Fibroblast of the aortic adventitia (primary cell): ENCODE measurements around a stretch of chr9.

DNA sequence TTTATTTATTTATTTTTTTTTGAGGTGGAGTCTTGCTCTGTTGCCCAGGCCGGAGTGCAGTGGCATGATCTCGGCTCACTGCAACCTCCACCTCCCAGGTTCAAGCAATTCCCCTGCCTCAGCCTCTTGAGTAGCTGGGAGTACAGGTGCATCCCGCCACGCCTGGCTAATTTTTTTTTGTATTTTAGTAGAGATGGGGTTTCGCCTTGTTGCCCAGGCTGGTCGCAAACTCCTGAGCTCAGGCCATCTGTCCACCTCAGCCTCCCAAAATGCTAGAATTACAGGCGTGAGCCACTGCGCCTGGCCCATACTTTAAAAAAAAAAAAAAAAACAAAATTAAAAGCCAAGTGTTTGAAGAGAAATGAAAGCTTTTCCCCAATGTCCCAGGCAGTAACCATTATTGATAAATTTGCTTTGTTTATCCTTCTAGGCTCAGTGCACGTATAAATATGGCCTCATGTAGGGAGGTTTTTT lies 9.5 kb downstream of the PRRC2B start:
- CAGE, long polyA plus RNA = no peak

- CAGE, long polyA plus RNA = no peak
Measured at GRCh38 chr9:131423176-131424088, 29.5 kb downstream of the PRRC2B start.

GRCh38 chr9:131432378-131433118 lies 38.7 kb downstream of the PRRC2B start:
- CAGE, long polyA plus RNA = no peak

- CAGE, long polyA plus RNA = no peak
Measured at GRCh38 chr9:131433119-131433460, 39.2 kb downstream of the PRRC2B start.

GRCh38 chr9:131467448-131468346 lies 35.0 kb upstream of the POMT1 start:
- CAGE, long polyA plus RNA = no peak

- CAGE, long polyA plus RNA = no peak
Measured at GRCh38 chr9:131483221-131483860, 19.4 kb upstream of the POMT1 start.

GRCh38 chr9:131497109-131497645 lies 5.5 kb upstream of the POMT1 start:
- CAGE, long polyA plus RNA = no peak

DNA sequence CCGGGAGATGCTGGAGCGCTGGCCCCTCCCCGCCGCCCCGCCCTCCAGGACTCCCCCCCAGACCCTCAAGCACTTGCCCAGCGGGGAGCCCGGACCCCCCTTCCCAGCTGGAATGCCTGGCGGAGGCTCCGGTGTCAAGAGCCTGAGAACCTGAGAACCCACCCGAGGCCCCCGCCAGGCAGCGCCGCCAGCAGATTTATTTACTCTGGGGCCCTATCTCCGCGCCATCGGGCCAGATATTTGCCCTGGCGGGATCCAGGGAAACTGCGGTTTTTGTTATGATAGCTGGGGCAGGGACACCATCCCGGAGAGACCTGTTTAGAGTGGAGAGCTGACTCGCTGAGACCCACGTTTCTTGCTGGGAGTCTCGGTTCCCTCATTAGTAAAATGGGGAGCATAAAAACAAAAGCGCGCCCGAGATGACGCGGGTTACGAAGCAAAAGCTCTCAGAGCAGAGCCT lies 1.3 kb downstream of the PRRT1B start:
- CAGE, long polyA plus RNA = no peak

DNA sequence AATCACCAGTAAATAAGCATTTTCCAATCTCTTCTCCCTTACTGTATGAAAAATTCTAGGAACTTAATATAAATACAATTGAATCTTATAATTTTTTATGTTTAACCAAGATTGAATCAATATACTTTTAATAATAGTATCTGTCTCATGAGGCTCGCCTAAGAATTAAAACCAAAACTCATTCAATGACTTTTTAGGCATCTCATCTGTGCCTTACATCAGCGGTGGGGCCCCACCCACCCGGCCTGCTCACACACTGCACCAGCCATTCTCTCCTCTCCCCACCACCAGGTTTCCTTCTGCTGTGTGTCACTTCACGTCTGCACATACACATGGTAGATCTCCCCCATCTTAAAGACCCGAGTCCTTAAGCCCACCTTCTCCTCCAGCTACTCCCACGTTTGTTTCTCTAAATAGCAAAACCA lies 78.0 kb downstream of the RAPGEF1 start:
- CAGE, long polyA plus RNA = no peak

DNA sequence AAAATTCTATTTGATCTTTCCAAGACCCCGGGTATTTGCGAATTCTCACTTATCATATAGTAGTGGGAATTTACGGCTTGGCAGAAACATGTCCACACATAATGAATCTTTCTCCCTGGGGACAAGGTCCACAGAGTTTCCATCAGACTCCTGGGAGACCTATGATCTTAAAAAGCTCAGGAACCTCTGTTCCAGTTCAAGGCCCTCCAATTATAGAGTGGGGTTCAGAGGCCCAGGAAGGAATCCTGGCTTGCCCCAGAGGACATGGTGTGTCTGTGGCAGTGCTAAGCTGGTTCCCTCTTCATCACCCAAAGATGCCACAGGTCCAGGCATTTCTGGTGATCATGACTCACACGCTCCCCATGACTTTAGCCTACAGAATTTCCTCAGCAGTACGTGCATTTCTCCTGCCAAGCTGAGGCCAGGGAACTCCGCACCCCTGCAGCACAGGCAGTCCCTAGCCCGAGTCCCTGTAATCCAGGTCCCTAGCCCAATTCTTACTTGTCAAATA lies 12.6 kb downstream of the RAPGEF1 start:
- CAGE, long polyA plus RNA = no peak

DNA sequence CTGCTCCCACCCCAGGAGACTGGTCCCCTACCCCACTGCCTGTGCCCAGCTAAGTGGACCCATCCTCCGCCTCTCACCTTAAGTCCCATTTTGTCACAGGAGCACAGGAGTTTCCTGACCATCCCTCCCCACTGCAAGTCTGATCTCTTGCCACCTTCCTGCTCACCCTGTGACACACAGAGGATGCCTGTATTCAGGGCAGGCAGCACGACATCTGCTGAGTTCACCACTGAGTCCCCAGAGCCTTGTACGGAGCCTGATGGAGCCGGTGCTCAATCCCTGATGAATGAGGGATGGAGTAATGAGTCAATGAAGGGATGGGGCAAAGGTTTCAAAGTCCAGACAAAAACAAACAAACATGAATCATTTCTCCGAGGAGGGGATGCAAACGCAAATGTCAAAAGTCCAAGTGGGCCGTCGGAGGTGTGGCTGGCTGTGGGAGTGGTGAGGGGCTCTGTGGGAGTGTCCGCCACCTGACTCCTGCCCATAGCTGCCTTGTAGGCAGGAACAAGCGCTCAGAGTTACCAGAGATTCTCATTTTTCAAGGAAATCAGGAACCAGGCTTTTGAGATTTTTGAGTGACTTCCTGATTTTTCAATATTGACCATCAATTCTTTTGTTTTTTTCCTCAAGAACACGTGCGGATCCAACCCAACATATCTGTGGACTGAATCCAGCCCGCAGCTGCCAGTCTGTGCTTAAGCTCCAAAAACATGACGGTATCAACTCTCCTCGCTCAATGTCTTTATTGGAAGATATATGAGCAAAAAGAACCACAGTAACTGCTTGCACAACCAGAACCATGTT lies 4.4 kb downstream of the RAPGEF1 start:
- CAGE, long polyA plus RNA = no peak

DNA sequence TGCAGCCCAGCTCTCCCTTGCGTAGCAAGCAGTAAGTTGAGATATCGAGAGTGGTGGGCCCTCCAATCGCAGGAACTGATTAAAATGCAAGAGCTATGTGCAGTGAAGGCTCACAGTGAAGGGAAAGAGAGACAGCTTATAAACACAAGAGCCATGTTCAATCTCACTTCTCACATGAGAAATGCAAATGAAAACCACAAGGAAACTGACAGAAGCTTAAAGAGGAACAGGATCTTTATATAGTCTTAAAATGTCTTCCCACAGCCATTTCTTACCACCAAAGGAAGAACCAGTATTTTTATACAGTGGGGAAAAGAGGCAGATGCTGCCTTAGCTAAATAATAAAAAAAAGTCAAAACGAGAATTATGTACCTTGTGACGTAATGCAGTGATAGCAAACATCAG lies 24.6 kb downstream of the TTF1 start:
- CAGE, long polyA plus RNA = no peak

DNA sequence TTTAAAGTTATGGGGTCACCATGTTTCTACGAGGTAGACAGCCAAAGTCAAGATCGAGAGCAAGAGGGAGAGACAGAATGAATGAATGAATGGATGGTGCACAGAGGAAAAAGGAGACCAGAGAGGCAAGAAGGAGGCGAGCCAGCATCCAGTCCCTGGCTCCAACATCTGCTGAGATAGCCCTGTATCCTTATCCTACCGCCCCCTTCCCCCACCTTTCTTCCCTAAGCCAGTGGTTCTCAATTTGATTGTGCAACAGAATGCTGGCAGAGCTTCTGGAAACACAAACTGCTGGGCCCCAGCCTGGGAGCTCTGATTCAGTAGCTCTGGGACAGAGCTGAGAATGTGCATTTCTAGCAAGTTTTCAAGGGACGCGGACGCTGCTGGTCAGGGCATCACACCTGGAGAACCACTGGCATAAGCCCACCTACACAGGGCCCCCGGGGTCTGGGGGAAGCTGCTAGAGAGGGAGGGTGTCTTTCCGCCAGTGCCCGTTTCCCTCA lies 21.1 kb downstream of the AK8 start:
- CAGE, long polyA plus RNA = no peak

- CAGE, long polyA plus RNA = no peak
Measured at GRCh38 chr9:133019619-133020750, 10.8 kb upstream of the GTF3C5 start.

GRCh38 chr9:133058734-133059309 lies 3.0 kb upstream of the CEL start:
- CAGE, long polyA plus RNA = no peak

DNA sequence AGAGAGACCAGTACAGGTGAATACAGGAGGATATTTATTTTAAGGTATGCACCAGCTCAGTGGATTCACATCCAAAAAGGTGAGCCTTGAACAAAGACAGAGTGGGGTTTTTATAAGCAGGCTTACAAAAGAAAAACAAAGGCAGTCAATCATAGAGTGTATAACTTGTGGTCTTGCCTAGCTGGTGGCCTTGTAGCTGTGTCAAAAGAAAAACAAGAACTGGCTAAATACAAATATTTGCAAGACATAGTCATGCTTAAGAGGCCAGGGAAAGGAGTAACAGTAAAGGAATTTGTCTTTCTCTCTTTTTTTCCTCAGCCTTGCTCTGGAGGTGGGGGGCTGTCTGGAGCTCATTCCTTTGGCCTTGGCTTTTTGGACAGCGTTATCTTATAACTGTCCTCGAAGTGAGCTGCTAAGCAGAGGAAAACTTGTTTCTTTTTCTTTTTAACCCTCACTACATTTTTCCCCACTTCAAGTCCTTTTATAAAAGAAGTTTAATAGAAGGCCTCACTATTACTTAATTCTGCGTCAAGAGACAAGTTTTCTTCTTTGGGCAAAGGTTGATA lies 14.1 kb downstream of the CEL start:
- CAGE, long polyA plus RNA = no peak

DNA sequence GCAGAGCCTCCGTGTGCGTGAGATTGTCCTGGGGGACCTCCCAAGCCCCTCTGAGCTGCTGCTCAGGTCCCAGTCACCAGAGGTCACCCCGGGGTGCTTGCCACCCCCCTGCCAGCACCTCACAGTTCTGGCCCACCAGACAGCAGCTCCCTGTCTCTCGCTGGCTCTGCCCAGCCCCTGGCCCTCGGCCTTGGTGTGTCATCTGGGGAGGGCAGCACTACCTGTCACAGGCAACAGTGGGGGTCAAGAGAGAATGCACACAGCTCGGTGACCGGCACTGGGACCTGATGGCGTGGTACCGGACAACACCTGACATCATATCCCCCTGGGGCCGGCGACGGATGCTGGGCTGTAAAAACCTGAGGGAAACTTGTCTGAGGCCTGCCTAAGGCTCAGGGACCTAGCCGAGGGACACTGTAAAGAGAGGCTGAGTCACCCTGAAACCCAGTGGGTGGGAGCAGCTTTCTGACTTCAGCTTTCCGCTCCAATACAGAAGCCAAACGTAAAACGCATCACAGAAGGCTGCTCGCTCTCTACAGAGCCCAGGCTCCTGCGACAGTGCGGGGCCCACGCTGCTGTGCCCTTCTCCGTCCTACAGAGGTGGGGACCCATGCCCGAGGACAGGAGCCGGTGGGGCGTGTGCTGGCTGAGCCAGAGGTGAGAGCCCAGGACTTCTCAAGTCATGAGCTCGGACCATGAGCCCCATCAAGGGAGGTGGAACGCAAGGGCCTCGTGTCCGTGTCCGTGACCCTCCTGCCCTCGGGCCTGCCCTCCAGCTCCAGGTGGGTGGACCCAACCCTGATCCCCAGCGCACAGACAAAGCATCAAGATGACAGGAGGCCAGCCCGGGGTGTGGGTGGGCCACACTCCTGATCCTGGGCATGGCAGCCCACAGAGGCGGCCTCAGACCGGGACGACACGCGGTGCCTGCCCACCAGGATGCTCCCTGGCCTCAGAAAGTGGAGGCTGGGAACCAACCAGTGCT lies 5.3 kb downstream of the RALGDS start:
- CAGE, long polyA plus RNA = no peak

GRCh38 chr9:133143916-133144911 lies 19.5 kb downstream of the GBGT1 start:
- CAGE, long polyA plus RNA = no peak

DNA sequence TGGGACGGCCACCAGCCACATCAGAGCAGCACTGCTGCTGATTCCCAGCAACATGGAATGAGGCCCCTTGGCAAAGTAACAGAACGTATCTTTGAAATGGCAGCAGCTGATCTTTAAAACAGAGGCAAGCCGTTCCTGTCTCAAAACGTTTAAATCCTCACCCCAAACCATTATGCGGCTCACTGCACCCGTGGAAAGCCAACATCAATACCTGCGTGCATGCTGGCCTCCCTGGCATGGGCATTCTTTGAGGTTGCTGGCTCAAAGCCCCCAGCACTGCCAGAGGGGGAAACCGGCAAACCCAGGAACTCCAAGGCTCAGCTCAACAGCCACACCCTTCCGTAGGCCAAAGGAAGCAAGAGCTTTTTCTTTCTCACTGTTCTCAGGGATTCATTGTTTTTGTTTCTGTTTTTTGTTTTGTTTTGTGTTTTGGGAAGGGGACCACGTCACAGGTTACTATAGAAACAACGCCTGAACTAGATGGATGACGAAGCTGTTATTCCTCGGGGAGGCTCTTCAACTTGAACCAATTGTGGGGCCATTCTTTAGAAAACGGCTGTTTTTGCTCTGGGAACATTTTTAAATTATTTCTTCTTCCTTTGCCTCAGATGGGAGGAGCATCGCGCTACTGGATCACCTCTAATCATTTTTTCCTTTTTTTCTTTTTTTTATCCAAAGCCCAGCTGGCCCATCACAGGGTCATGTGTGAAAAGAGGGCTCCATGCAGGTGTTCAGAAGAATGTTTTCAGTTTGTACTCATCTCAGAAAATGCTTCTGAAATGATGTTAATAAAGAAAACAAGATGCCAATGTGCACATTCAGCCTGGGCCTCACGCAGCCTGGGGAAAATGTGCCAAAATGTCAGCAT lies 28.3 kb upstream of the OBP2B start:
- CAGE, long polyA plus RNA = no peak

- CAGE, long polyA plus RNA = no peak
Measured at GRCh38 chr9:133275379-133276290, 60.4 kb downstream of the SURF6 start.